Aorta (tissue), 1 donor: Measurements from ENCODE around the gene NET1.

- PRO-cap = bidirectional peak, plus-strand start at chr10:3785554, minus-strand start at chr10:3785231; bidirectional peak, plus-strand start at chr10:3785668, minus-strand start at chr10:3785817
Observed at GRCh38 chr10:3785461-3786280, 662 bp upstream of the KLF6 start.

- PRO-cap = no peak
Observed at GRCh38 chr10:3868256-3868631, 83.2 kb upstream of the KLF6 start.

GRCh38 chr10:3951863-3952232, 166.8 kb upstream of the KLF6 start:
- PRO-cap = no peak

- PRO-cap = no peak
Observed at GRCh38 chr10:4197035-4197323, 412.0 kb upstream of the KLF6 start.

- PRO-cap = bidirectional peak, plus-strand start at chr10:4242005, minus-strand start at chr10:4241798
Observed at GRCh38 chr10:4241455-4242321, 456.7 kb upstream of the KLF6 start.

GRCh38 chr10:4246719-4247531, 461.9 kb upstream of the KLF6 start:
- PRO-cap = no peak

DNA sequence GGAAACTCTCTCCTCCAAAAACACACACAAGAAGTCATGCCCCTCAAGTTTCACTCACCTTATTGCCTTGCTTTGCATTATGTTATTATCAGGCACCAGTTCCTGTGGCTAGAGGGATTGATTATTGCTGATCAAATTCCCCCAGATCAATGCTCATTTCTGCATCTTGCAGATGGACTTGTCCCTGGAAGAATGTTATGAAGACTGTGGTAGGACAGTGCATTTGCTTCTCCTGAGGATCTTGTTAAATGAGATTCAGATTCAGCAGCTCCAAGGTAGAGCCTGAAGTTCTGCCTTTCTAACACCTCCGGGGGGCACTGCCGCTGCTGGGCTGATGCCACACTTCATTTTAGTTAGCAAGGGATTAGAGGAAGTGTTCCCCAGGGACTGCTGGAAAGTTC, 434.5 kb upstream of the AKR1E2 start:
- PRO-cap = no peak

DNA sequence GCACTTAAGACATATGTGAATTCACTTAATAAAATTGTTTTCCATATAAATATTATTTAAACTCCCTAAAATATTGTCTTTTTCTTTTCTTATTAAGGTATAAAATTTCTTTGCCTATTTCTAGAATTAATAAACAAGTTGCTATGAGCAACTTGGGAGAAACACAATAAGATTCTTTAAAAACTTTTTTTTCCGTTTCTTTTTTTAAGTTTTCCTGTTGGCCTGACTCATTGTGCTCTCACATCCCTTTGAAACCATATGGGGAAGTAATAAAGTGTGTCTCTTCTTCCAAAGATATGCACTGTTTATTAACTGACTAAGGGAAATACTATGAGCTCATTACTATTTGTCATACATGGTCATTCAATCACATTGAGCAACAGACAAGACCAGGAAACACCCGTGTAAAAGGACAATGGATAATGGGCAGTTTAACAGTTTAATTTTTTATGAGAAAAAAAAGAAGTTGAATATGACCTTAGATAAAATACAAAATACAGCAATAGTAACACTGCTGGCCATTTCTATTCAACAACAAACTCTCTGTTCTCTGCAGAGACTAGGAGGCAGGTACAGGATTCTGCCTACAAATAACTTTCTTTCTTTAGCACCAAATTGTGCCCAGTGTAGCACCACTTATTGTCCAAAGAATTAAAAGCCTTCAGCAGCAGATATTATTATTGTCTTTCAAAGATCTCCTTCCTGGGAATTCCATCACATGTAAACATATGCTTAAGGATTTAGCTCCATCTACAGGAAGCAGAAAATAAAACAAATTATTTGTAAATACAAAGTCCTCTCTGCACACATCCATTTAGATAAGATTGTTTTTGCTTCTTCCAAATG, 55.2 kb upstream of the AKR1E2 start:
- PRO-cap = no peak

GRCh38 chr10:4847325-4848086, 21.5 kb downstream of the AKR1E2 start:
- PRO-cap = no peak

DNA sequence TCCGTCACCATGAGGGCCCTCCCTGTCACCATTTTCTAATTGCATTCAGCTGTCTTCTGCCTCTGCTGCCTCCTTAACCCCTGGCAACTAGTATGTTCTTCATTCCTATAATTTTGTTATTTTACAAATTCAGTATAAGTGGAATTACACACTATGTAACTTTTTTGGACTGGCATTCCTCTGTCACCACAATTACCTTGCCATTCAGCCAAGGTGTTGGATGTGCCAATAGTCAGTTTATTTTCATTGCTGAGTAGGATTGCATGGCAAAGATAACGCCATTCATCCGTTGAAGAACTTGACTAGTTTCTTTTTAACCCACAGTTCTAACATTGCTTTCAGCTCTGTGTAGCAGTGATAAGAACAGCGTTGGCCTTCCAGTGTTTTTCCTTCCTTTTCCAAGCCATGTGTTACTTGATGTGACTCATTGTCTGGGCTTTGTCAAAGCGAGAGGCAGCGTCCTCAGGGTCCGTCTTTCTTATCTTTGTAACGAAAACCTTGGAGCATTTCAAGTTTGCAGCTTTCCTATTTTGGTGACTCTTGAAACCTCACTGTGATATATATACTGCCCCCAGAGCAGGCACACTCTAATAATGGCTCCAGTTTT, 41.5 kb downstream of the AKR1E2 start:
- PRO-cap = no peak

DNA sequence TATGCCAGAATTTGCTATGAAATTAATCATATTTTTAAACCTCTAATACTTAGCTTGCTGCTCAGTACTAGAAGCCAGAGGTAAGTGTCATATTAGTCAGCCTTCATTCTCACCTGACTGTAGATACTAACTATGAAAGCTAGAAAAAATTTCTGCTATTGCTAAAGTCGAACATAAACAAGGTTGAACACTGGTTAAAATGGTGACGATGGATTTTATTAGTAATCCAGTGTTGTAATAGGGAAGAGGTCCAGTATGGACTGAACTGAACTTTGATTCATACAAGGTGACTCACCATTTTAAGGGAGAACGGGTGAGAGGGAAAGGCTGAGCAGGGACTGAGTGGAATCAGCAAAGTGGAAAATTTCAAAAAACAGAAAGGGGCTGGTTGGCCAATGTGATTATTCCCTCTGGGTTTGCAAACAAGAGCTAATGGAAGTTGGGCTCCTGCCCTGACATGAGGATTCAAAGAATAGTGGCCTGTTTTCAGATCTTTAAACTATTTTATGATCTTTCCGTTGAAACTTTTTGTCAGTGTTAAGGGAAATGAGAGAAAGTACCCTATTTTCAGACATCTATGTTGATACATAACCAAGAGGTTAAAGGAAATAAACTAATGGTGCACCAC, 15.5 kb upstream of the AKR1C1 start:
- PRO-cap = no peak

GRCh38 chr10:5412105-5412932, at the start of gene NET1:
Gene NET1 (plus strand): TSS chr10:5412557.
- PRO-cap = unidirectional peak, plus-strand start at chr10:5412678

GRCh38 chr10:5498215-5498666, 1.1 kb downstream of the CALML5 start:
- PRO-cap = no peak

GRCh38 chr10:5547549-5548900, 23.3 kb downstream of the CALML3 start:
- PRO-cap = no peak

DNA sequence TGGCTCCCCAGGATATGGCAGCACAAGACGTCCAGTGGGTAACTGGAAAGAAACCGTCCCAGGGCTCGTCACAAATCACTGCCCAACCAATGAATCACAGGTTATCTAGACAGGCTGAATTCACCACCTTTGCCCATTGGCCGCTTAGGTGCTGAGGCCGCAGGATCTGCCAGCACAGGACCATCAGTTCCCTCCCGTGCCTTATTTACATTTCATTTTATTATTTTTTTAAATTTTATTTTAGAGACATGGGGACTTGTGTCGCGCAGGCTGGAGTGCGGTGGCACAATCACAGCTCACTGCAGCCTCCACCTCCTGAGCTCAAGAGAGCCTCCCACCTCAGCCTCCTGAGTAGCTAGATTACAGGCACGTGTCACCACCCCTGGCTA, 58.2 kb downstream of the CALML3 start:
- PRO-cap = no peak

- PRO-cap = no peak
Observed at GRCh38 chr10:5610640-5611078, 55.7 kb downstream of the ASB13 start.

DNA sequence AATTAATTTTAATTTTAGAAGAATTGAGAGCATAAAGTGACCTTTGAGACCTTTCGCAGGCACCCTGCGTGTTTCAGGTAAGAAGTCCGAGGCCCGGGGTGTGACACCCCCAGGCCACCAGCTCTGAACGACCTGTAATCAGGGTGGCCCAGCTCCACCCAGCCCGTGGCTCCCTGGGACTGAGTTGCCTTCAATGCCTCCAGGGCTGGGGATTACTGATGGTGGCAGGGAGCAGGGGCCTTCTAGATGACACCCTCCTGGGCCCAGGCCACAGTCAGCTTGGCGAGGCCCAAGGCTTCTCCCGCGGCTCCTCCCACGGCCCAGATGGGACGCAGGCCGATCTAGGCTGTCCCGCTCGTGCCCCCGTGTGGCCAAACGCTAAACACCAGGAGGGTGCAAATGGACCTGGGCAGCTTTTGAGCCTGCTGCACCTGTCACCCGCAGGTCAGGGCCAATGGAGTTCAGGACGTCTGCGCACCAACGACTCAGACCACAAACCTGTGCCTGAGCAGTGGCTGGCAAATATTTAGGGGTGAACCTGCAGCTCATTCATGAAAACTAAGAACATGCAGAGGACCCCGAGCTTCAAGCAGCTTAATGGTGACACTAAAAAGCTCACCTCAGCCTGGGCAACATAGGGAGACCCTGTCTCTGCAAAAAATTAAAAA, 43.3 kb downstream of the ASB13 start:
- PRO-cap = no peak

DNA sequence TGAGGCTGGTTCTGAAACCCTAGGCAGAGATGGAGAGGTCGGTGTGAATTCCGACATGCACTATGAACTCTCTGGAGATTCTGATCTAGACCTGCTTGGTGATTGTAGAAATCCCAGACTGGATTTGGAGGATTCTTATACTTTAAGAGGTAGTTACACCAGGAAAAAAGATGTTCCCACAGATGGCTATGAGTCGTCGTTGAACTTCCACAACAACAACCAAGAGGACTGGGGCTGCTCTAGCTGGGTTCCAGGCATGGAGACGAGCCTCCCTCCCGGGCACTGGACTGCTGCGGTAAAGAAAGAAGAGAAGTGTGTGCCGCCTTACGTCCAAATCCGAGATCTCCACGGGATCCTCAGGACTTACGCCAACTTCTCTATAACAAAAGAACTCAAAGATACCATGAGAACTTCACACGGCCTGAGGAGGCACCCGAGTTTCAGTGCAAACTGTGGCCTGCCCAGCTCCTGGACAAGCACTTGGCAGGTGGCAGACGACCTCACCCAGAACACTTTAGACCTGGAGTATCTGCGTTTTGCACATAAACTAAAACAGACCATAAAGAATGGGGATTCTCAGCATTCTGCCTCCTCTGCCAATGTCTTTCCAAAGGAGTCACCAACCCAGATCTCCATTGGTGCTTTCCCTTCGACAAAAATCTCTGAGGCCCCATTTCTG, 64.3 kb downstream of the GDI2 start:
- PRO-cap = no peak

- PRO-cap = no peak
Observed at GRCh38 chr10:5899927-5900694, 10.1 kb downstream of the FBH1 start.

- PRO-cap = no peak
Observed at GRCh38 chr10:5921185-5921597, 31.1 kb downstream of the FBH1 start.